Choroid plexus epithelial cell (primary cell): ENCODE measurements around the genes TPD52L1 and HEY2.

GRCh38 chr6:123090946-123091712 is 95.1 kb downstream of the CLVS2 start:
- RRBS = no CpG with 5 or more reads among the region's 2 CpGs

DNA sequence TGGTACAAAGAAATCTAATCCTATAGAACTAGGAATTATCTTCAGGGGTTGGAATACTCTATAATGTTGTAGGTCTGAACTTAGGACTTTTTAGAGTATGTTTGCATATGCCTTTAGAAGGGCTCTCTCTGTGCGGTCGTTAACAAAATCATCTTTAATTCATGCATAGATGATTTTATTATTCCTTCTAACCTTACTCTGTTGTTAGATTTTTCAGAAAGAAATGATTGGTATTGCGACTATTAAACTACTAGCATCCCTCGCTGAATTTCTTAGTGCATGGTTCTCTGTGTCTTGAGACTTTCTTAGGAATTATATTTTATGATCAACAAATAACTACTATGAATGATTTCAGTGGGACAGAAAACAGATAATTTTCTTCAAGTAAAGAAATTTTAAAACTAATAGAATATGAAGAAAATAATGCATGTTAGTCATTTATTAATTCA is 142.6 kb downstream of the TRDN start:
- RRBS = no CpG with 5 or more reads among the region's 4 CpGs

- RRBS = no CpG with 5 or more reads among the region's 2 CpGs
Observed at GRCh38 chr6:123519058-123519691, 117.6 kb downstream of the TRDN start.

- RRBS = no CpG with 5 or more reads among the region's 6 CpGs
Observed at GRCh38 chr6:123570732-123571231, 66.0 kb downstream of the TRDN start.

DNA sequence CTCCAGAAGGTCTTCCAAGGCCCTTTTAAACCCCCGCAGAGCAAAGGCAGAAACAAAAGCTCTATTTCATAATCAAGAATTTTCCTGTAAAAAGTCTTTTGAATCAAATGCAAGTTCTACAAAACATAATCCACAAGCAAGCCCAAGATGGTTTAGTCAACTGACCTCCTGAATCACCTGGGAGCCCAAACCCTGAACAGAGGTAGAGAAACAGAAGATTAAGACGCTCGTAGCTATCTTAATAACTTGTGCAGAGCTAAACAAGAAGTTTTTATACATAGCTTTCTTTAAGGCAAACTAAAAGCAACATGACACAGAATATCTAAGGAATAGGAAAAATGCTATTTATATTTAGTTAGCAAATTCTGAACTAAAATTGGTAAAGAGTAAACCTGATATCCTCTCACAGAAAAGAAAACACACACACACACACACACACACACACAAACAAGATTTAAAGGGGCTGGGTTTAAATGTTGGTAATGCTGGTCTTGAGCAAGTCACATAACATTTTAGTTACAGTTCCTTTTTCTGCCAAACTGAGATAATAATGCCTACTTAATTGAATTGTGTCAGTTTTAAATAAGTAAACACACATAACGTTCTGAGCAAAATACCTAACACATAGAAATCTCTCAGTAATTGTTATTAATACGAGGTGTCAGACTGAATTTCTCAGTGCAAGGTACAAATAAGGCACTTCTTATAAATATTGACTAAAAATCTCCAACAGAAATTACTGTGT is 1.7 kb downstream of the TRDN start:
- RRBS = no CpG with 5 or more reads among the region's 5 CpGs

DNA sequence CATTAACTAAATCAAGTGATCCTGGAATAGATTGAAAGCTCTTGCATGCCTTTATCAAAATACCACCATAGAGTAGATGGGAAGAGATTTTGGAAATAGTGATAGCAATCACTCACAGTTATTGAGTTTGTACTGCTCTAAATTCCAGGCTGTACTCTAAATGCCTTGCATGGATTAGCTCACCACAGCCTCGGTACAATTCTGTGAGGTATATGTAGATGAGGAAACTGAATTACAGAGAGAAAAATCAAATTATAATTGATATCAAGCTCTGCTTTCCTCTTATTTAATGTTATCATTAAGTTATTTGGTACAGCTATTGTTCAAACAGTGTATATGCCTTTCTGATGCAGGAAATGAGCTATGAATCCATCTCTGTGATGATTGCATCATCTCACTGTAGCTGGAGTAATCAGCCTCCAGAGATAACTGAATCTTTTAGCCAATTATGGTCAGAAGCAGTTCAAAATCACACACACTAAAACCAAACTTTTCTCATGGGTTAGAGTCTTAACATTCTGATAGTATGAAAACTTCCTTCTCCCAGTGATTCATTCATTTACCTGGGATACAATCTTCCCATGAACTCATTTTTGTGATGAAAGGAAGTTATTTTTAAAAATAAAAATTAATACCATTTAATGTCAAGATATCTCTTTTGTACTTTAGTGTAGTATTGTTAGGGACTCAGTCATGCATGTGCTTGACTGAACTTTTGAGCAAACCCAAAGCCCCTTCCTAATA is 52.1 kb downstream of the RNF217 start:
- RRBS = no CpG with 5 or more reads among the region's 1 CpG

DNA sequence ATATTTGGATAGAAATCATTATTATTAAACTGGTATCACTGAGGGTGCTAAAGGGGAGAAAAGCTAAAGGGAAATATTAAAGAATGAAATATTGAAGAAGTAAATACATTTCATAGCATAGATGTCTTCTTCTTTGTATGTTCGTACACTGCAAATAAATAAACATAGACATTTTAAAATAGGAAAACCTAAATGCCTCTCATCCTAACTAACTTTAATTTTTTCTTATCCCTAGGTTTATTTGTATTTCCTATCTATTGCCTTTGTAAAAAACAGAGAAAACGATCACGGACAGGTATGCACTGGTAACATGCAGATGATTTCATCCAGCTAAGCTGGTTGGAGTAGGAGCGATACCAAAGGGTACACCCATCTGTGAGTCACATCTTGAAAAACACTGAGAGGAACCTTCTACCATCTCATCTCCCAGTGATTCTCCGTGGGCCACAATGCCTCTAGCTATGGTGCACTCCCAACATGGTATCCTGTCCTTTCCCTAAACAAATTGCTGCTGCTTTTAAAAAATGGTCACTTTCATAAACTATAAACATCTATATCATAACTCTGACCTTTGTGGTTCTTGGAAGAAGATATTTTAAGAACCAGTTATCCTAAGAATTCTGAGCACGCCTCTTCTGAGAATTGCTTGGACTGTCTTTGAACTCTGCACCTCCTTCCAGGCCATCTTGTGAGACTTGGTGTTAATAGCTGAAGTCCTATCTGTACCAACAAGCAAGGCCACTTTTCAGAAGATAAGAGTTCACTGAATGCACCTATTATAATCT is 70.8 kb upstream of the TPD52L1 start:
- RRBS = no CpG with 5 or more reads among the region's 6 CpGs

- RRBS = no CpG with 5 or more reads among the region's 14 CpGs
Observed at GRCh38 chr6:125123489-125124622, 29.7 kb upstream of the TPD52L1 start.

DNA sequence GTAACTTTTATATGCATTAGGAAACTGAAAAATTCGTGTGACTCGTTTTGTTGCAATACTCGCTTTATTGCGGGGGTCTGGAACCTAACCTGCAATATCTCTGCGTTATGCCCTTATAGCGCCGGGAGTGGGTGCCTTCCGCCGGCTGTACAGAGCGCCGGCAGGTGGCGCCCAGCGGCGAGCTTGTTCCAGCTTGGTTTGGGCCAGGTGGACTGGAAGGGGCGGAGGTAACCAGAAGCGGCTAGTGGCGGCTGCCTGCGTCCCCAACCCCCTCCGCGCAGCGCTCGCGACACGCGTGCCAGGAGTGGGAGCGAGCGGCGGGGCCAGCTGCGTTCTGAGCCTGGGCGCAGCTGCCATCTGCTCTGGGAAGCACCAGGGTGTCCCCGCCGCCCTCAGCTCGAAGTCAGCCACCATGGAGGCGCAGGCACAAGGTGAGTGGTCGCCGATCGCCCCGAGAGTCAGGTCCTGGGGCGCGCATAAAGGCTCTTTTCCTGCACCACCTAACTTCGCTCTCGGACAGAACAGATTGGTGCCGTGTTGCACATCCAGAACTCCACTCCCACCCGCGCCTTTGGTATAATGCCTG is at the start of gene TPD52L1:
TSS of gene TPD52L1 (plus strand) at position 234 of the 586 bp plus-strand sequence.
- RRBS = no CpG with 5 or more reads among the region's 45 CpGs

DNA sequence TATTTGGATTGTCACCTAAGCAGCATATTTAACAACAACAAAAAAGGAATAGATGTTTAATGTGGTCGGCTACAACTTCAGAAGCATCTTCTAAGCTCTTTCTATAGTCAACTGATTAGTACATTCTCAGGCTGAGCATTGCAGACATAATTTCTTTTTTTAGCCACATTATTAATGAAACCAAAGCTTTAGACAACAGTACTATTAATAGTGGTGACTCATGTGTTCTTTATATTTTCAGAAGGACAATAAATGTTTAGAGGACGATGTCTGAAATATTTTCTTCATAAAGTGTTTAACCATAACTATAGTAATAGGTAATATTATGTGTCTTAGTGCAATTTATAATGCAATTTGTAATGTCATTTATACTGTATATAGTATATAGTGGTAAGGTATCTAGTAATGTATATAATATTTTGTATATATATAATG is 52.4 kb downstream of the TPD52L1 start:
- RRBS = no CpG with 5 or more reads among the region's 2 CpGs

DNA sequence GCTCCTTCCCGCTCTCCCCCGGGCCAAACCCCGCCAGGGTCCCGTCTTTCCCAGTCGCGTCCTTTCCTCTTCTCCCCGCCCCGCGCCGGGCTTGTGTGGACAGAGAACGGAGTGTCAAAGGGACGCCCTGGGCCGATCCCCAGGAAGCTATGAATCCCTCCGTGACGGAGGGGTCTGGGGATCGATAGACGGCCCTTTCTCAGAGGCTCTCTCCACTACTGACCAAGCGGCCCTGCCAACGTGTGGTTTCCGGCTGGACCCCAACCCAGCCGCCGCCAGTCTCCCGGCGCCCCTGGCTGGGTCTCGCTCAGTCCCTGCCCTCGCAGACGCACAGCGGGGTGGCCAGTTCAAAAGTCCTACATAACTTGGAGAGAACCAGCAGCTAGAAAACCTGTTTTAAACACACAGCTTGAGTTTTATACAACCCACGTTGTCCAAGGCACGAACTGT is 1.2 kb upstream of the HEY2 start:
- RRBS = 2% methylated on average over 9 of the region's 30 CpGs

DNA sequence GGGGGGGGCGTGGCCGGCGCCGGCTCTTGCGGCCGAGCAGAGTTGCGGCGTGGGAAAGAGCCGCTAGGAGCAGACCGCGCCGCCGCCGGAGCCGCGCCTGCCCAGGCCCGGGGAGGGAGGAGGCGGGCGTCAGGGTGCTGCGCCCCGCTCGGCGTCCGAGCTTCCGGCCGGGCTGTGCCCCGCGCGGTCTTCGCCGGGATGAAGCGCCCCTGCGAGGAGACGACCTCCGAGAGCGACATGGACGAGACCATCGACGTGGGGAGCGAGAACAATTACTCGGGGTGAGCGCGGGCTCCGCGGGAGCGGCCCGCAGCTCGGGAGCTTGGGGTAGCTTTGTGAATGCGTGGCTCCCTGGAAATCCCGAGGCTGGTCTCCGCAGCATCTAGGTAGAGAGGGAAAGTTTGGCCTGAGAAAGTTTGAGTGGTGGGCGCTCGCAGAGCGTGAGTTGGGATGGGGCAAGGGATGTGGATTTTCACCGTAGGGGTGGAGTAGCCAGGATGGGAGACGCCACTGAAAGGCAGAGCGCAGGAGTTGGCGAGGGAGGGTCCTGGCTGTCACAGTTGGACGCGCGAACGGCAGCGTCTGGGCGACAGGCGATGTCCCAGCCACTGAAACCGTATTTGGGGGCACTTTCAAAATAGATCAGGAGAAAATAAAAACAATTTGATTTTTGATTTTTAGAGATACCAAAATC is at the start of gene HEY2:
TSS of gene HEY2 (plus strand) at position 54 of the 694 bp plus-strand sequence.
- RRBS = under 1% methylated on average over 22 of the region's 66 CpGs

GRCh38 chr6:125764195-125764695 is 14.8 kb downstream of the HEY2 start:
- RRBS = no CpG with 5 or more reads among the region's 2 CpGs

DNA sequence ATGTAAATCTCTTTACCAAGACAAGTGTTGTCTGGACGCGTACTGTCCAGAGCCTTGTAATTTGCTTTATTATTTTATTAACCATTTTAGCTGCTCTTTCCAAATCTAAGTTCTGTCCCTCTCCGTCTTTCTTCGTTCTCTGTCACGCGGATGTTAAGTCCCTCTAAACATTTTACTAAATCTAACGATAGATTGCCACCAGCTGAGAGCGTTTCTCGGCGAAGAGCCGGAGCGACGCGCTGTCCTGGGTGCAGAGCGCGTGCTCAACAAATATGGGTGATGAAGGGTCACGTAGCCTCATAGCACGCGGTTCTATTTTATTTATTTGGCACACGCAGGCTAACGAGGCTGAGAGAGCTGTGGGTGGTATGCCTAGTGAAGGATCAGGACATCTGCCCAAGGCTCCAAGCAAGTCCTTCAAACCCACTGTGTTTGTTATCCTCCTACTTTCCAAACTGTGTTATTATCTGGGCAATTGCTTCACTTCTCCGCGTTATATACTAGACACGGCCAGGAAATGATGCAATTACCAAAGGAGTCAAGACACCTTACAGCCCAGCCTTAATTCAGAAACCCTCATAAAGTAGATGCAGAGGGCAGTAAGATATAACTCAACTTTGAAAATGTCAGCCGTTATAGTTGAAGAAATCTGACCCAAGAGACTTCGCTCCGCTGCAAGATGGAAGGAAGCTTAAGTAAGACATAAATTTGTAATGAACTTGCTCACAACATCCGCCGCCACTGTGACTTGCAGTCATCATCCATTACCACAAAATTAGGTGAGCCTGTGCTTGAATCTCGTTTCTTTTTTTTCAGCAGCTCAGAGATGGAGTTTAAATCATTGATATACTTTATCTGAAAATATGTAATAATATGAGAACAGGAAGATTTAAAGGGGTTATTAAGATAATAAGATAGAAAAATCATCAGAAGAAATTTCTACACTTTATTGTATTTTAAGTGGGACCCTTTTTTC is 9.9 kb upstream of the NCOA7 start:
- RRBS = no CpG with 5 or more reads among the region's 30 CpGs

DNA sequence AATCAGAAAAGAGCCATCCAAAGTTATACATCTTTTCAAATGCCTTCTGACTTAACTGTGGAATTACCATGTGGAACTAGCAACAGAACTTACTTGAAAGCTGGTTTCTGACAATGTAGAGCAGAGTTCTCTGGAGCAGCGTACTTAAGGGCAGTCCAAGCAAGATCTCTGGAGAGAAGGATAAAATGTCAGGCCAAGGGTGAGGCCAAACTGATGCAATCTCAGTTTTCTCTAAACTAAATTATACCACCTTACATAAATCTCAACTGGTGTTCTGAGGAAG is 27.9 kb downstream of the NCOA7 start:
- RRBS = no CpG with 5 or more reads among the region's 1 CpG

GRCh38 chr6:125888989-125890209 is 67.2 kb upstream of the HINT3 start:
- RRBS = no CpG with 5 or more reads among the region's 11 CpGs

DNA sequence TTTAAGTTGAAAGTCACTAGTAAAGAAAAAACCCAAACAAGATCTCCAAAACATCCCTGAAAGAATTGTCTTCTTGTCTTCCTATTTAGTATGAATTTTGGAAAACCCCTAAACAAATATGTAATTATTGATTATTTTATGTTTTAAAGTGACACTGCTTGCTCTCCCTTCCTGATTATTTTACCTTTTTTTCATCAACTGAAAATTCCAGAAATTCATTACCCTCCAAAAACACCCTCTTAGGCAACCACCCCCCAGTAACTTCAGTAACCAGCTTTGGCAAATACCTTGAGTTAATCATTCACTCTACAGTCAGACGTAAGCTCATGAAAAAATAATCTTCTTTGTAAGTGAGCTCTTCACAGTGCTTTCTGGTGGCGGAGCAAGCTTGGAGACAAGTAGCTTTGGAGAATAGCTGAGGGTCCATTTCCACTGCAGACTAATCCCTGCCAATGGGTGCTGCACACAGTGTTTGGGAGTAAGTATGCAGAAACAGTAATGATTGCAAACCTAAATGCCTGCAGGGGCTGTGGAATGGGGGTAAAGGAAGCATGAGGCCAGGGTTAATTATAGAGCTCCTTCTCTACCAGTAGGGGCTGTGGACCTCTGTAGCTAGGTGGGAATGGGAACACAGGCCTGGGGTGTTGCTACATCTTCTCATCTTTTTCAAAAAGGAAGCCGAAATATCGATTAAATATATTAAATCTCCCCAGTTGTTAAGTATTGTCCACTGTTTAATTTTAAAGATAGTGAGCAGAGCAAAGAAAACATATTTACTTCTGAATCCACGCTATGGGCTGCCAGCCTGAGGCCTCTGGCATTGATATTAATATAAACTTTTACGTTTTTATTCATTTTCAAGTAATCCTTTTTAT is 56.8 kb upstream of the HINT3 start:
- RRBS = no CpG with 5 or more reads among the region's 6 CpGs

- RRBS = no CpG with 5 or more reads among the region's 6 CpGs
Observed at GRCh38 chr6:125915066-125915581, 41.4 kb upstream of the HINT3 start.

DNA sequence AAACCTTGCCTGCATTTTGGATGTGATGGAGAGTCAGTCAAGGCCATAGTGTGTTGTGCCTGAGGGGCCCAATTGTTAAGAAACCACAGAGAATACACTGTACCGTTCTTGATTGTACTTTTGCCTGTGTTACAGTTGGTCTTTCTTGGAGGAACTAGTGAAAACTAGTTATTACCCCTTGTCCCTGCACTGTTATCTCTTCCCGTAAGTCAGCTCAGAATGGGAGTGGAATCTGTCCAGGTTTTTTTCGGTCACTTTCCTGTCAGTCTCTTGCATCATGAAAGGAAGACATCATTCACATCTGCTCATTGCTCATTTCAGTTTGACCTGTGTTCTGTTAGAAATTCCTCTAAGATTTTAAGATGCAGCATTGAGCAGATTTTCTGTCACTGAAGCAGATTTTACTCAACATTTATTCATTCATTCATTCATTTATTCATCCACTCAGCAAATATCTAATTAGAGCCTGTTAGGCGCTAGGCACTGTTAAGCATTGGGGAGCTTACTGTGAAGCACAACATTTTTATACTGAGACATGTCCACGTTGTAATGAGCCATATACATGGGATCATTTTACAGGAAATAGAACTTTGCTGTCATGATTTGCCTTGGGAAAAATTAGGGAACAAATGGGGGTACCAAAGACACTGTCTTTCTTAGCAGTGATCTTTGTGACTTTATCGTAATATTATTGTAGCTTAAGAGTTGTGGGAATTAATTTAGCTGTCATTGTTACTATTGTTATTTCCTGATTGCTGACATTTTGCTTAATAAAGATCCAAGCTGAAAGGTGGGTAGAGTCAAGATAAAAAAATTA is 33.1 kb upstream of the HINT3 start:
- RRBS = no CpG with 5 or more reads among the region's 6 CpGs

DNA sequence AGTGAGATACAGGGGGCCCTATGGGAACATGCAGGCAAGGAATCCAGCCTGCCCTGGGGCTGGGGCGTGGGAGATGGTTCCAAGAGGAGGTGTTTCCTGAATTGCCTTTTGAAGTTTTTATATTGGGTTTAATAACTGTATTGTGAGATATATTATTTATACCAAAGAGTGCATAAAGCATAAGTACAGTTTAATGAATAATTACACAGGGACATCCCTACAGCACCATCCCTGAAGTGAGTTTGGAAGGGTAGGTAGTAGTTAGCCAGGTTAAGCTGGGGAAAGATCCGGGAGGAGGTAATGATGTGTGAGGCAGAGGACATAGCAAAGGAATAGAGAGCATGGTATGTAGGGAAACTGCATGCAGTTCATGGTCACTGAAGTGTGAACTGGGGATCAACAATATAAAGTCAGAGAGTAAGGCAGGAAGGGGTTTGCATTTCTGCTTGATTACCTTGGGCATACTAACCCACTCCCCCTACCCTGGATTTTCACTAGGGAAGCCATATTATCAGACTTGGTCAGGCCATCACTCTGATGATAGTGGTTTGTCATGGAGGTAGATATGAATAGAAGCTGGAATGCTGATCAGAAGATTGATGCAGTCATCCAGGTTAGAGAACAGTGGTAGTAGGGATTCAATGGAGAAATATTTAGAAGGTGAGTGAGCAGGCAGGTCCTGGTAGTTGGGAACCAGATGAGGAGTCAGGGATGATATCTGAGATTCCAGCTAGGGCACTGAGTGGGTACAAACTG is 64.8 kb downstream of the TRMT11 start:
- RRBS = no CpG with 5 or more reads among the region's 2 CpGs